Hair follicle dermal papilla cell (primary cell): ENCODE measurements around a stretch of chr12.

GRCh38 chr12:14460430-14461280, 95.2 kb downstream of the ATF7IP start:
- CAGE, long polyA plus RNA, result no peak

GRCh38 chr12:14771312-14772420, 735 bp upstream of the H4C16 start:
- CAGE, long polyA plus RNA, result no peak

GRCh38 chr12:14773440-14774098, 636 bp upstream of the H2AJ start:
- CAGE, long polyA plus RNA, result no peak

- CAGE, long polyA plus RNA, result no peak
Measured at GRCh38 chr12:15193624-15194407, 27.4 kb downstream of the RERG start.

GRCh38 chr12:15534221-15534799, 212.0 kb downstream of the PTPRO start:
- CAGE, long polyA plus RNA, result no peak

DNA sequence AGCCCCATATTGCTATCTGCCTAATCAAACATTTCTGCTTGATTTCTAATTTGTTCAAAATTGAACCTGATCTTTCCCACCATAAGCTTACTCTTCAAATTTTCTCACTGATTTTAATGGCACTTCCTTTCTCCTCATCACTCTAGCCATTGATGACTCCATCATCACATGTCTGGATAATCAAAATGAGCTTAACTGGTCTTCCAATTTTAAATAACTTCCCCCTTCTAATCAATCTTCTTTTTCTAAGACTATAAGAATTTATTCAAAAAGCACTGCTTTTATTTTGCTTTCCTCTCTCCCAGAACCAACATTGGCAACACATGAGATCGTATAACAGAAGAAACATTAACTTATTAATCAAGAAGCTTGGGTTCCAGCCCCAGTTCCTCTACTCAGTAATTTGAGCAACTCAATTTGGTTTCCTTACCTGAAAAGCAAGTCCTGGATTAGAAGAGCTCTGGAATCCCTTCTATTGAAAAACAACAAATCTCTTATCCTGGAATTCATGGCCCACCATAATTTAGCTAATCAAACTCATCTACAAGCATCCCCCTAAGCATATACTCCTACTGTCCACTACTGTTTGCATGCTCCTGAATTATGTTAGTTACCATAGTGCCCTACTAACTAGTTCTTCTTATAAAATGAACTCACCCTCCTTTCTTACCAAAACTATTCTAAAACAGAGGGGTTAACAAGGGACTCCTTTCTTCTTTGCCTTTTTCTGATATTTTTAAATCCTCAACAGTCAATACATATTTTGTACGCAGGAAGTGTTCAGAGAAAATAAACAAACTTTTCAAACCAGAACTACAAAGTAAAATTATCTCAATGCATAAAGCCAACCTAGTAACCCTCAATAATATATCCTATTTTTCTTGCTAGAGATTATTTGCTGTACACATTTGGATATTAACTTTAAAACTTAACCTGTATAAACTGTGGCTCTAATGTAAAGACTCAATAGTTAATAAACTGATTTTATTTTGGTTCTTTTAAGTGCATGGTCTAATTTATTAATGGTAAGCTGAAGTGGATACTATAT, 42.6 kb downstream of the EPS8 start:
- CAGE, long polyA plus RNA, result no peak

DNA sequence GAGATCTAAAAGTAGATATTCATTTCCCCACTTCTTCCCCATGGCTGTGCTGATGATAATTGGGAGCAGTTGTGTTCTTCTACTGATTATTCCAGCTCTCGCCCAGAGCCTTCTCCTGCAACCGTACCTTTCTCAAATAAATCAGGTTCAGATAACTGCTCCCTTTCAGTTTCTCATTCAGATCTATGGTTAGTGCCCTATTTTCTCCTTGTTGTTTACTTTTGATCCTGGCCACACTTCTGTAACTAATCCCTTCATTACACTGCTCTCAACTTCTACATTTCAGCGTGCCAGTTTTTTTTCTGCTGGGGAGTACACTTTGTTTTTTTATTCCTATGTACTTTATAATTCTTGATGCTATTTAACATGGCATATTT, 2.8 kb upstream of the STRAP start:
- CAGE, long polyA plus RNA, result no peak

DNA sequence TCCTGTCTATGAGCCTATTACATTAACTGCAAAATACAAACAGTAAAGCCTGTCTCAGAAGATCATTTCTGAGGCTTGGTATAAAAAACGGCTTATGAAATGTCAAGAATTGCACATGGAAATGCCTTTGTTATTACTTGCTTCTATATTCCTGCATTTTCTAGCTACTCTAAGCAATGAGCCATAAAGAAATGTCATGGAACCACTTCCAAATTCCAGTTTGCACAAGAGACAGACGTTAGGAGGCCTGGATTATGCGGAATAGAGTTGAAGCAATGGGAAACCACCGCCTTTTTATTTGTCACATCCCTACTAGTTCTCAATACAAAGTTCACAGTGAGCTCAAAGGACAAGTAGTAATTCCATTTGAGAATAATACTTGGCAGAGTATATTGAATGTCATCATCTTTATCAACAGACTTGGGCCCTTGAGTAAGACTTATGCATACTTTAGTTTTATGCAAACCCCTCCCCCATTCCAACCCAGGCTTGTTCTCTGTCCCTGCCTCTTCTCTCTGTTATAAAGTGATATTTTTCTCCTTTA, 3.6 kb upstream of the SLC15A5 start:
- CAGE, long polyA plus RNA, result no peak

DNA sequence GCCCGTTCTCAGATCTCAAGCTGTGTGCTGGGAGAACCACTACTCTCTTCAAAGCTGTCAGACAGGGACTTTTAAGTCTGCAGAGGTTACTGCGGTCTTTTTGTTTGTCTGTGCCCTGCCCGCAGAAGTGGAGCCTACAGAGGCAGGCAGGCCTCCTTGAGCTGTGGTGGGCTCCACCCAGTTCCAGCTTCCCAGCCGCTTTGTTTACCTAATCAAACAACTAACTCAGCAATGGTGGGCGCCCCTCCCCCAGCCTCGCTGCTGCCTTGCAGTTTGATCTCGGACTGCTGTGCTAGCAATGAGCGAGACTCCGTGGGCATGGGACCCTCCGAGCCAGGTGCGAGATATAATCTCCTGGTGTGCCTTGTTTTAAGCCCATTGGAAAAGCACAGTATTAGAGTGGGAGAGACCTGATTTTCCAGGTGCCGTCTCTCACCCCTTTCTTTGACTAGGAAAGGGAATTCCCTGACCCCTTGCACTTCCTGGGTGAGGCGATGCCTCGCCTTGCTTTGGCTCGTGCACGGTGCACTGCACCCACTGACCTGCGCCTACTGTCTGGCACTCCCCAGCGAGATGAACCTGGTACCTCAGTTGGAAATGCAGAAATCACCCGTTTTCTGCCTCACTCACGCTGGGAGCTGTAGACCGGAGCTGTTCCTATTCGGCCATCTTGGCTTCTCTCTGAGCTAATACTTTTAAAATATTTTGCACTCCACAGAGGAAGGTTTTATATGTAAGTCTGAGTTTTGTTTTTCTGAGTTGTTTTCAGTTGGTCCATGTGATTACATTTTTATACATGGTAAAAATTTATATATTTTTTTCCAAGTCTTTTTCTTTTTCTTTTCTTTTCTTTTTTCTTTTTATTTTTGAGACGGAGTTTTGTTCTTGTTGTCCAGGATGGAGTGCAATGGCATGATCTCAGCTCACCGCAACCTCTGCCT, 35.4 kb downstream of the MGST1 start:
- CAGE, long polyA plus RNA, result no peak

- CAGE, long polyA plus RNA, result no peak
Measured at GRCh38 chr12:16599107-16599462, 6.9 kb downstream of the LMO3 start.

GRCh38 chr12:17057116-17057659, 451.2 kb upstream of the LMO3 start:
- CAGE, long polyA plus RNA, result no peak

- CAGE, long polyA plus RNA, result no peak
Measured at GRCh38 chr12:17574748-17575077, 515.3 kb downstream of the RERGL start.

GRCh38 chr12:18951052-18951706, 178.4 kb upstream of the PLEKHA5 start:
- CAGE, long polyA plus RNA, result no peak

GRCh38 chr12:19130311-19130441, 643 bp downstream of the PLEKHA5 start:
- CAGE, long polyA plus RNA, result no peak

GRCh38 chr12:19146775-19147547, 17.4 kb downstream of the PLEKHA5 start:
- CAGE, long polyA plus RNA, result no peak

GRCh38 chr12:19213186-19214228, 84.0 kb downstream of the PLEKHA5 start:
- CAGE, long polyA plus RNA, result no peak

GRCh38 chr12:19306148-19306706, 133.1 kb upstream of the AEBP2 start:
- CAGE, long polyA plus RNA, result no peak

GRCh38 chr12:19412840-19413391, 26.4 kb upstream of the AEBP2 start:
- CAGE, long polyA plus RNA, result no peak

- CAGE, long polyA plus RNA, result no peak
Measured at GRCh38 chr12:19439110-19439402, 236 bp upstream of the AEBP2 start.

DNA sequence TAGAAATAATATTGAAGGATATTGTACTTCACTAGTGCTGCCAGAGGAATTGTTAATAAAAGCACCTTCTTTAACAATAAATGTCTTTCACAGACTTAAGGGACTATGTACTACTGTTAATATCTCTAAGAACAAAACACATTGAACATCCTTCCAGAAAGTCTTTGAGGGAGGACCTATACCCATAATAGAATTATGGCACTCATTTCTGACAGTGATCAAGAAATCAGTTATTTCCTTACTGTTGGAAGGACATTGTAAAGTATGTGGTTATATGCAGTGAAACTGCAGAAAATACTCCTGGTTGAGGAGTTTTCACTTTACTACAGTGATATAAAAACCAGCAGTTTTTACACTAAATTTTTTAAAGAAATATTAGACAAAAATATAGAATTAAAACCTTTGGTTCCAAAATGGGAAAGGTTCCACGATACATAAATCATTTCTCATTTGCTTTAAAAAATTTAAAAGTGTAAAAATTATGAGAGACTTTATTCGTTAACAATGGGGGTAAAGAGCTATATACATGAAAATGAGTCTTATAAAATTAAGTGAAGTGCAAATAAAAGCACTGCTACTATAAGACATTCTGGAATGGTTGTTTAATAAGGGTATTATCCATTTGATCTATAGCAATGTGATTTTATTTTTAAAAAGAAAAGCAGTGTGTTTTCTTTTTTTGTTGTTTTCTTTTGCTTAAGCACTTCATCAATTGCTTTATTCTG, 80.2 kb downstream of the AEBP2 start:
- CAGE, long polyA plus RNA, result no peak